Metanephros (tissue), 2 donors: ENCODE measurements around the genes HPF1 and CEP44.

DNA sequence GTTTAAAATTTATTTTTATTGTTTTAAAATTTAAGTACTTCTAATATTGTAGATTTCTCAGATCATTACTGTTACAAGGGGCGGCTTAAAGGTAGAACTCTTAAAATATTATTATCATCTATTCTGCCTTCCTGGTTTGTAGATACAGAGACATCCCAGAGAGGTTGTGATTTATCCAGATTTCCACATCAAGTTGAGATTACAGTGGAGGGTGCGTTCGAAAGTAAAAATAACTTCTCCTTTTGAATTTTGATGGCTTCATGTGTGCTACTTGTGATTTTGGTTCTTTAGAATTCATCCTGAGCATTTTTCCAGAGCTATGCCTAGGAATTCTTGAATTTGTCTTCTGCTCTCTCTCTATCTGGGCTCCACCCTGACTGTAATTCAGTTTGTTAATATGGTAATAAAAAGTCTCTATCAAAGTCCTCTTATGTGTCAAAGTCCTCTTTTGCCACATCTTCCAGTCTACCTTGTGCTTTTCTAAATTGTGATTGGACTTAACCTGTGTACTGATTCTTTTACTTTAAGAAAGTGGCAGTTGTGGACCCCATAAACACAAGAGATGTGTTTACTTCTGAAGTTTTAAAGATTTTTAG lies 37.2 kb downstream of the CLCN3 start:
- RAMPAGE, long total RNA, result no peak

GRCh38 chr4:169757399-169758181 lies at the start of gene HPF1:
Gene HPF1, minus strand, starts transcription at chr4:169757944.
- RAMPAGE, long total RNA, result start-site peak on the minus strand at chr4:169757882-169757947, 2,116 and 205 reads in 2 replicates

DNA sequence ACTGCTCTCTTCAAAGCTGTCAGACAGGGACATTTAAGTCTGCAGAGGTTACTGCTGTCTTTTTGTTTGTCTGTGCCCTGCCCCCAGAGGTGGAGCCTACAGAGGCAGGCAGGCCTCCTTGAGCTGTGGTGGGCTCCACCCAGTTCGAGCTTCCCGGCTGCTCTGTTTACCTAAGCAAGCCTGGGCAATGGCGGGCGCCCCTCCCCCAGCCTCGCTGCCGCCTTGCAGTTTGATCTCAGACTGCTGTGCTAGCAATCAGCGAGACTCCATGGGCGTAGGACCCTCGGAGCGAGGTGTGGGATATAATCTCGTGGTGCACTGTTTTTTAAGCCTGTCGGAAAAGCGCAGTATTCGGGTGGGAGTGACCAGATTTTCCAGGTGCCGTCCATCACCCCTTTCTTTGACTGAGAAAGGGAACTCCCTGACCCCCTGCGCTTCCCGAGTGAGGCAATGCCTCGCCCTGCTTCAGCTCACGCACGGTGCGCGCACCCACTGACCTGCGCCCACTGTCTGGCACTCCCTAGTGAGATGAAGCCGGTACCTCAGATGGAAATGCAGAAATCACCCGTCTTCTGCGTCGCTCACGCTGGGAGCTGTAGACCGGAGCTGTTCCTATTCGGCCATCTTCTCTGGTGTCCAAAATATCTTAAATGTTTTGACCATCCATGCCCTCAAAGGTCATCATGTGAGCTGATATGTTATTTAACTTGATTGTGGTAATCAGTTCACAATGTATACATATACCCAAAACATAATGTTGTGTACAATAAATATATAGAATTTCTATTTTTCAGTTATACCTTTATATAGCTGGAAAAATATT lies 698.8 kb upstream of the AADAT start:
- RAMPAGE, long total RNA, result no peak

DNA sequence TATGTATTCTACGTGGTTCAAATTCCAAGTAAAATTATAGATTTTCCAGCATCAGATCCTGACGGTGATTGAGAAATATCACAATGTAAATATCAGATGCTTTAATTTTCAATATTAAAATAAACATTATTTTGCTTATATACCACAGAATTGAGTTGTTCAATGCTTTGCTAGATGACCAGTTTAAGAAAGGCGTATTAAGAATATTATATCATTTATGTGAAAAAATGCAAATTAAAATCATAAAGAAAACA lies 733.2 kb upstream of the GALNTL6 start:
- RAMPAGE, long total RNA, result no peak

DNA sequence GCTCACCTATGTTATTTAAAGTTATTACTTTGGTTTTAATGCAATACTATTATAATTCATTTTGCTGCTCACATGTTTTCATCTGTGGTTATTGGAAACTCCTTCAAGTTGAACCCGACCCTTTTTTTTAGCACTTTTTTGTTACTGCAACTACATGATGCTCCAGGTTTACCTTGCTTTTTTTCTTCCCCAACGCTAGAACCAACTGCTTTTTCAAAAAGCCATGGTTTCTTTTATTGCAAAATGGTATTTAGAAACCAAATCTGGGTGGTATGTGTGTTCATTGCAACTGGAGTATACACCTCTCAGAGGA lies 616.0 kb upstream of the GALNTL6 start:
- RAMPAGE, long total RNA, result no peak

GRCh38 chr4:173331412-173332581 lies 2.4 kb downstream of the HMGB2 start:
- RAMPAGE, long total RNA, result no peak

DNA sequence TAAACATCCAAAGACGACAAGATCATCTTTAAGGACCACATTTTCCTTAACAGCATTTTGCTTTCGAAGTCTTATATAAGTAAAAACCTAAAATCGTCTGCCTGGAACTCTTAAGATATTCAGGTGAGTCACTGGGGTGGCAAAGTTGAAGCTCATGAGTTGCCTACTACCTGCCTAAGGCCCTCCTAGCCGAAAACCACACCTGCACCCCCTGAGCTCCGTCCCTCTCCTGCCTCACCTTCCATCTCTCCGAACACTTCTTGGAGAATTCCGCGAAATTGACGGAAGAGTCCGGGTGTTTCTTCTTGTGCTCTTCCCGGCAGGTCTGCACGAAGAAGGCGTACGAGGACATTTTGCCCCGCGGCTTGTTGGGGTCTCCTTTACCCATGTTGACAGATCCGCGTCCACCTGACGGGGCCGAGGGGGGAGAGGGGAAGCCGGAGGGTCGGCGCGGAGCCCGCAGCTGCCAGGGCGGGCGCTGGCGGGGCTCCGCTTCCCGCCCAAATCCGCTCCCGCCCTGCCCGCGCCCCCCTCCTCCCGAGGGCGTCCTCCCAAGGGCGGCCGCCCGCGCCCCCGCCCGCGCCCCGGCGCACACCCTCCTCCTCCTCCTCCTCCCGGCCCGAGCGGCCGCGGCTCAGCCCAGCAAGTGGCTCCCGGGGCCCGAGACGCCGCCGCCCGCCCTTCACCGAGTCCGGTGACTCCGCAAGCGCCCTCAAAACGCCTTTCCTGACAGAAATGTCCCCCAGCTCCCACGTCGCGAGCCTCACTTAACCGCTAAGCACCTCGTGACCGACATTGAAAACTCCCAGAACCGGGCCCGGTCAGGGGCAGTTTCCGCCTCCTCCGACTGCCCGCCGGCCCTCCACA lies 663 bp downstream of the HMGB2 start:
- RAMPAGE, long total RNA, result no peak

GRCh38 chr4:173516088-173517495 lies 13.4 kb downstream of the HAND2 start:
- RAMPAGE, long total RNA, result no peak

- RAMPAGE, long total RNA, result no peak
These were observed 17.8 kb upstream of the HAND2 start for GRCh38 chr4:173547798-173548161.

DNA sequence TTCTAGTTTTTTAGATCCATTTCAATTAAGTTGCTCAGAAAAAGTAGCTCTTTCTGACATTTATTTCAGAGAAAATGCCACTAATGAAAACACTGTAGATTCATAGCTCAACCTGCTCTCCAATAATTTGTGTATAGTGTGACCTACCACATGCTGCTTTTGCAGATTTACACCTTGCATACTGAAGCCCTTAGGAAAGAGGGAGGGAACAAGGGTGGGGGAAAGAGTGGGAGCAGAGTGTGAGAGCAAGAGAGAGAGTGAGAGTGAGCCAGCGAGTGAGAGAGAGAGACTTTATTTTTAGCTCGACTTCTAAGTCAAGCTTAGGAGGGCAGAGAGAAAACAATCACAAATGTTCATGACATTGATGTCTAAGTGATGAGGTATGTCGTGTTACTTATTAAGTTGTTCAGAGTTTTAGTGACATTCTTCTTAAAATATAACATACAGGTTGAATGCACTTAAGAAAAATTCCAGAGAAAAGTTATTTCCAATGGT lies 112.5 kb upstream of the HAND2 start:
- RAMPAGE, long total RNA, result no peak

DNA sequence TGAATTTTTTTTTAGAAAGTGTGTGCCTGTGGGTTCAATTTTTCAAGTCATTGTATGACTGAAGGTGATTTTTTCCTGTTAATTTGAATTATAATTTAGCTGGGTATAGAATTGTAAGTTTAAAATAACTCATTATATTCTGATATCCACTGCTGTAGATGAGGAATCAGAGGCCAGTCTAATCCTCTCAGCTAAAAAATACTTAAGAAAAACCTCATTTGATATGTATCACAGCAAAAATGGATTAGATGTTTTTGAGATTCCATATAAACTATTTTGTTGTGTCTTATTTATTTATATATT lies 213.9 kb upstream of the HAND2 start:
- RAMPAGE, long total RNA, result no peak

GRCh38 chr4:173990694-173991219 lies 292.7 kb downstream of the FBXO8 start:
- RAMPAGE, long total RNA, result no peak

DNA sequence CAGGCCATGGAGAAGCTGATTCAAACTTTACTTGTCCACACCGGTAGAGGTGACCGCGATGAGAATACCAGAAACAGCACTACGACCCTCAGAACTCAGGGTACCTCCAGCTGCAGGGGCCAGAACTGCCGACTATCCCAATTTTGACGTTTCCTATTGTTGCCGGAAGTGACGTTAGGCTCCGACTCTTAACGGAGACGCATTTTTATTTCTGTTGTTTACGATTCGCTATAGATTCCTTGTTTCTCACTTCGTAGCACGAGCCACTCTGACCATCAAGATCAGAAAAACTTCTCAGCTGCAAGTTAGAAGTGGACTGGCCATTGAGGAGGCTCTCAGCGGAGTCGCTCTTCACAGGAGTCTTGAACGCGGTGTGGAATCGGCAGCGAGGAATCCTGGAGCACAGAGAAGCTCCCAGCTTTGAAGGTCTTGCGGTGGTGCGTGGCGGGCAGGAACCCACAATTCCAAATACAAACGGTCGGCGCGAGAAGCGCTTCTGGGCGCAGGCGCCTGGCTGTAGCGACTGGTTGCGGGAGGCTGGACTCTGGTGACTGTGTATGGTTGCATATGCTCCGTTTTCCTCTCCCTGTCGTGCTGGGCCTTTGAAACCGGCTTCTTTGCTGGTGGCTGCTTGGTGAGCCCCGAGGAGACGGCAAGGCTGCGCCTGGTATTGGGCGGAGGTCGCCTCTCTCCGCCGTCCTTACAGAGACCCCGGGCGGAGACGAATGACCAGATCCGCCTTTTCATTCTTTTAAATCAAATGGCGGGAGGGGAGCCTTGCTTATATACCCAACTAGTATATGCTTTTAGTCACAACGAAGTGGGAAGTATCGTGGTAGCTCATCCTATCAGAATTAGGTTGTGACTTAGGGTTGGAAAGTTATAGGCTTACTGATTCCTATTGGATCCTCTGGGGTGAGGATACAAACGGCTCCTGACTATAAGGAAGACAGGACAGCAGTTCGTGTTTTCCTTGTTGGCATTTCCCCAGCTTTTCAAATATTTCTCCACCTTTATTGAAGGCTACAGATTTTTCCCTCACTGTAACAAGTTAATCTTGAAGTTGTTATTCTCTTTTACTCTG lies at the start of gene CEP44:
CEP44 (plus strand) TSS at position 405 of the 1,084 bp plus-strand sequence.
- RAMPAGE, long total RNA, result start-site peak on the minus strand centred at position 137 of the sequence, 58 bp wide, 135 and 87 reads in 2 replicates

- RAMPAGE, long total RNA, result no peak
These were observed 140.4 kb downstream of the GPM6A start for GRCh38 chr4:175671625-175672046.

GRCh38 chr4:175776238-175776796 lies 35.7 kb downstream of the GPM6A start:
- RAMPAGE, long total RNA, result no peak

GRCh38 chr4:176229414-176230218 lies 34.2 kb upstream of the SPATA4 start:
- RAMPAGE, long total RNA, result no peak

GRCh38 chr4:176333170-176333728 lies 13.5 kb downstream of the SPCS3 start:
- RAMPAGE, long total RNA, result no peak

GRCh38 chr4:176383234-176384075 lies 63.7 kb downstream of the SPCS3 start:
- RAMPAGE, long total RNA, result no peak

DNA sequence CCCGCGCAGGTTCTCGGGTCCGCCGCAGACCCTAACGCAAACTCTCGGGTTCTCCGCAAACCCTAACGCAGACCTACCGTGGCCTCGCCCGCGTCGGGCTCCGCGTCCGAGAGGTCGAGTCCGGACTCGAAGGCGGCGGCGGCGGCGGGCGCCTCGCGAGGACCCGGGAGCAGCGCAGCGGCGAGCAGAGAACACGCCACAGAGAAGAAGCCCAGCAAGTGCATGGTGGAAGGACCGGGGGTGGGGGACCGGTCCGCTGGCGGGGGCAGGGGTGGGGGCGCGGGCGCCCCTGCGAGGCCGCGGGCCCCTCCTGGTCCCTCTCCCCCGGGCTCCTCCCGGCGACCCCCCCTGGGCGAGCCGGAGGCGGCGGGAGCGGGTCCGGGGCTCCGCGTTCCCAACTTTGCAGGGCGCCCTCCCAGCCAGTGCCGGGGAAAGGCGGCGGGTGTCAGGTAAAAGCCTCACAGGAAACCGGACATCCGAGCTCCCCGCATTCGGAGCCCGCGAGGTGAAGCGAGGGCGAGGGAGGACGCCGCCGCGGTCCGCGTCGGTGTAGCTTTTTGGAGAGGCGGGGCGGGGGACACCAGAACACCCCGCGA lies 536 bp downstream of the VEGFC start:
- RAMPAGE, long total RNA, result no peak

DNA sequence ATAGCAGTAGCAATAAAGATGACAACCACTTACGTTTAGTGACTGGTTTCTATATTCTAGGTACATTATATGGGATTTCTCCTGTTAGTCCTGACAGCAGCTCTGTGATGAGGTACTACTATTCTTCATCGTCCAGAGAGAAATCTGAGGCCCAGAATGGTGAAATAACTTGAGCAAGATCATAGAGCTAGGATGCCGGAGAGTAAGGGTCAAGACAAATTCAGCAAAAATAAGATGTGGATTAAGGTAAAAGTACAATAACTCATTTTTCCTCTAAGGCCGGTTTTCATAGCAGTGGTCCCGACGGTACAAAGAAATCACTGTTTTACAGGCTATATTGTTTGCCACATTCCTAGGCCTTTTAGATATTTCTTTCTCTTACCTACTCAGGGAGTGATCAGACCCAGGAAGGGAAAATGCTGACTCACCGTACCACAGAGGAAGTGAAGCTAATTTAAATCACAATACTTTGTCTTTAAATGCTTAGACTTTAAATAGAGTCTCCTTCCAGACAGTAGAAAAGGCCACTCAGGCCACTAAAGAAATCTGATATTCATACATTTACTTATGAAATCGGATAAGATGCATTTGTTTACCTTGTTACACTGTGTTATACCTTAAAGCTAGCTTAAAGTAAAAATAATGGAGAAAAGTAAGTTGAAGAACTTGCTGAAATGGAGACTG lies 2023.1 kb upstream of the AGA start:
- RAMPAGE, long total RNA, result no peak